ReNcell CX (cell line): Measurements from ENCODE around the genes TLE5, NCLN and TBXA2R.

- PRO-cap = bidirectional peak, plus-strand start at chr19:3062499, minus-strand start at chr19:3062342; bidirectional peak, plus-strand start at chr19:3062580, minus-strand start at chr19:3062554; unidirectional peak, minus-strand start at chr19:3062795
Observed at GRCh38 chr19:3062081-3063198, at the start of gene TLE5. TLE5 (minus strand) TSS chr19:3062495.

DNA sequence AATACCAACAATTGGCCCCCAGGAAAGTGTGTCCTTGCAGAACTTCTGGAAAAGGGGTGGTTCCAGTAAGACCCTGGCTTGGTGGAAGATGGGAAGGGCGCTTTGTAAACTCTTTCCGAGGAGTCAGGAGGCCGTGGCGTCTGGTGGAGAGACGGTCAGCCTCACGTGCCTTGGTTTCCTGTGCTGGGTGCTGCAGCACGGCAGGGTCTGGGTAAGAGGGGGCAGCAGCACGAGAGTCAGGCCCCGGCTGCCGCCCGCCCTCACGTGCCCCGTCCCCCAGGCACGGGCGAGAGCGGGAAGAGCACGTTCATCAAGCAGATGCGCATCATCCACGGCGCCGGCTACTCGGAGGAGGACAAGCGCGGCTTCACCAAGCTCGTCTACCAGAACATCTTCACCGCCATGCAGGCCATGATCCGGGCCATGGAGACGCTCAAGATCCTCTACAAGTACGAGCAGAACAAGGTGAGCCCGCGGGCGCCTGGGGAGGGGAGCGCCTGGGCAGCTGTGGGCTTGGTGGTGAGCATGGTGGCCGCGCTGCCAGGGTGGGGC, 15.8 kb downstream of the GNA11 start:
- PRO-cap = no peak

DNA sequence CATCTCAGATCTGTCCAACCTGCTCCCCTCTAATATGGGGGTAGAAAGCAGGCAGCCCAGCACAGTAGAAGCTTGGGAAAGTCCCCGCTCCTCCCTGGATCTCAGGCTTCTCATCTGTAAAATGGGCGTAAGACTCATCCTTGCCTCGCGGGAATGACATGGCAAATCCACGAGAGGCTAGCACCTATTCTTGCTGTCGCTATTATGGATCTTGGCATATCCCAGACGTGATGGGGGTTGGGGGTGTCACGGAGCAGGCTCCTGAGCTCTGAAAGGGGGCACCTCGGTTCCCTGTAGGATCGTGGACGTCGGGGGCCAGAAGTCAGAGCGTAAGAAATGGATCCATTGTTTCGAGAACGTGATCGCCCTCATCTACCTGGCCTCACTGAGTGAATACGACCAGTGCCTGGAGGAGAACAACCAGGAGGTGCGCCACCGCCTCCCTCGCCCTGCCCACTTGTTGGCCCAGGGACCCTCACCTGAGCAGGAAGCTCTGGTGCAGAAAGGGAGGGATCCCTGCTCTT, 19.8 kb downstream of the GNA15 start:
- PRO-cap = no peak

DNA sequence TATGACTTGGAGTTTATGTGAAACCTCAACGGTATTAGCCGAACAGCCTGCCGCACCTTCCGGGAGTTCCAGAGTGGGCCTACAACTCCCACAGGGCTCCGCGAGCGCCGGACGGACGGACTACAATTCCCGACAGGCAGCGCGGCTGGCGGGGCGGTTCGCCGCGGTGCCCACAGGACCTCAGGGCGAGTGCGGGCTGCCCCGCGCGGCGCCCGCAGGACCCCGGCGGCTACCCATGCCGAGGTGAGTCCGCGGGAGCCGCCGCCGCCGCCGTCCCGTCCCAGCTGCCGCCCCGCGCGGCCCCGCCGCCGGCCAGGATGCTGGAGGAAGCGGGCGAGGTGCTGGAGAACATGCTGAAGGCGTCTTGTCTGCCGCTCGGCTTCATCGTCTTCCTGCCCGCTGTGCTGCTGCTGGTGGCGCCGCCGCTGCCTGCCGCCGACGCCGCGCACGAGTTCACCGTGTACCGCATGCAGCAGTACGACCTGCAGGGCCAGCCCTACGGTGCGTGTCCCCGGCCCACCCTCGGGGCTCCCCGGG, at the start of gene NCLN:
Gene NCLN (plus strand): TSS at position 217 of the 537 bp plus-strand sequence.
- PRO-cap = bidirectional peak, plus-strand start at position 238 of the sequence, minus-strand start at position 69 of the sequence

- PRO-cap = no peak
Observed at GRCh38 chr19:3203631-3204459, 18.1 kb downstream of the NCLN start.

GRCh38 chr19:3208644-3209025, 15.8 kb upstream of the CELF5 start:
- PRO-cap = no peak

DNA sequence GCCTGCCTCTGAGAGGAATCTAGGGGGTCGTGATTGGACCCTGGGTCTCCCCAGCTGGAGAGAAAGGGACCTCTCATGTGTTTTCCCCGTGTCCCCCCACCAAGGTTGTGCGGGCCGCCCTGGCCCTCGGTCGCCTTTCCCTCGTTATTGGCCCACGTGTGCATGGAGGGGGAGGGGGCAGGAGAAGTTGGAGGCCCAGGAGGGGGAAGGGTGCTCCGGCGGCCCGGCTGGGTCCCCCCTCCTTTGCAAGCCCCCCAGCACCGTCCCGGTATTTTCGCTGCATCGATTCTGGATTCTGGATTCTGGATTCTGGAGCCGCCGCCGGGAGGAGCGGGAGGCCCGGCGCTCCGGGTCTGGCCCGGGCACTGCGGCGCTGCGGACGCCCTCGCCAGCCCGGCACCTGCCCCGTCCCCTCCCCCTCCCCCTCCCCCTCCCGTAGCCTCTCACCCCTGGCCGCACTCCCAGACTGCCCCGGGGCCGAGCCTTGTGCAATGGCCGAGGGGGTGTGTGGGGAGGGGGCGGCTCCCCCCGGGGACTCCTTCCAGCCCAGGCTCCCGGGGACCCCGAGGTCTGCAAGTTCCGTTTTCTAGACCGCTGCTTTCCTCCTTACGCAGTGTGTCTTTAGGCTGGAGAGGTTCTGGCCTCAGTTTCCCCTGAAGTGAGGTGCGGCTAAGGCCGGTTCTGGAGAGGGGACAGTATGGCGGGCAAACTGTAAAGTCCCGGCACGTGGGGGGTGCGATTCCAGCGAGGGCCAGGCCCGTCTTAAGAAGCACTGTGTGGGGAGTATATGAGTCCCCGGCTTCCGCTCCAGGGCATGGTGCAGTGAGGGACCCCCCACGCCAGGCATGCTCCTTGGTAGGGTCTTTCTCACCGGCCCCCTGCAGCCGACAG, 926 bp downstream of the NFIC start:
- PRO-cap = bidirectional peak, plus-strand start at position 306 of the sequence, minus-strand start at position 105 of the sequence

DNA sequence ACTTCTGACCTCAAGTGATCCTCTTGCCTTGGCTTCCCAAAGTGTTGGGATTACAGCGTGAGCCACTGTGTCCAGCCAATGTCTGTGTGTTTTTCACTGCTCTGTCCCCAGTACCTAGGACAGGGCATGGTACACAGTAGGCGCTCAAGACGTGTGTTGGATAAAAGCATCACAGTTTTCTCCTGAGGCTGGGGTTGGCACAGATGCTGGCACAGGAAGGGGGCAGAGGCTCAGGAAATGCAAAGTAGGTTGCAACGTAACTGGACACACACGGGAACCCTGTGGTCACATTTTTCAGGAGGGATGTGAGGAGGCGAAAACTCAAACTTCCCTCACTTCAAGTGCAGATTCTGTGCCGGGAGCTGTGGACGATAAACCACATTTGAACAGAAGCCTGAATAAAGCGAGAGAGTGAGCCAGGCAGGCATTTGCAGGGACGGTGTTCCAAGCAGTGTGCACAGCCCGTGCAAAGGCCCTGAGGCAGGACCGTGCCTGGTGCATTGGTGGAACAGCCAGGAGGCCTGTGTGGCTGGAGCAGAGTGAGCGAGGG, 40.1 kb downstream of the NFIC start:
- PRO-cap = no peak

DNA sequence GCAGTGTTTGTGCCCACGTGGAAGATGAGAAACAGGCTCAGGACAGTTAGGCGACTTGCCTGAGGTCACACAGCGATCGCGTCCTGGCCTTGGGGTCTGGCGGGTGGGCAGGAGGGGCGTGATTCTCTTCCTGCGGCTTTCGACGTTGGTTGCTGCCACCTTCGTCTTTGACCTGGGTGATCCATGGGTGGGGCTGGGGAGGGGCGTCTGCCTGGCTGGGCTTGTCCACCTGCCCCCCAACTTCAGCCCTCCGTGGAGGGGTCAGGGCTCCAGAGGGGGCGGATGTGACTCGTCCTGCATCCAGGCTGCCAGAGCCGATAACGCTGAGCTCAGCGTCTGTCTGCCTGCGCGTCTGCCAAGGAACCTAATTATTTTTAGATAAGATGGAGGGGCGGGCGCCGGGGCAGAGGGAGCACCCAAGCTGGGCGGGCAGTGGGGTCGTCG, 57.0 kb downstream of the SMIM24 start:
- PRO-cap = no peak

DNA sequence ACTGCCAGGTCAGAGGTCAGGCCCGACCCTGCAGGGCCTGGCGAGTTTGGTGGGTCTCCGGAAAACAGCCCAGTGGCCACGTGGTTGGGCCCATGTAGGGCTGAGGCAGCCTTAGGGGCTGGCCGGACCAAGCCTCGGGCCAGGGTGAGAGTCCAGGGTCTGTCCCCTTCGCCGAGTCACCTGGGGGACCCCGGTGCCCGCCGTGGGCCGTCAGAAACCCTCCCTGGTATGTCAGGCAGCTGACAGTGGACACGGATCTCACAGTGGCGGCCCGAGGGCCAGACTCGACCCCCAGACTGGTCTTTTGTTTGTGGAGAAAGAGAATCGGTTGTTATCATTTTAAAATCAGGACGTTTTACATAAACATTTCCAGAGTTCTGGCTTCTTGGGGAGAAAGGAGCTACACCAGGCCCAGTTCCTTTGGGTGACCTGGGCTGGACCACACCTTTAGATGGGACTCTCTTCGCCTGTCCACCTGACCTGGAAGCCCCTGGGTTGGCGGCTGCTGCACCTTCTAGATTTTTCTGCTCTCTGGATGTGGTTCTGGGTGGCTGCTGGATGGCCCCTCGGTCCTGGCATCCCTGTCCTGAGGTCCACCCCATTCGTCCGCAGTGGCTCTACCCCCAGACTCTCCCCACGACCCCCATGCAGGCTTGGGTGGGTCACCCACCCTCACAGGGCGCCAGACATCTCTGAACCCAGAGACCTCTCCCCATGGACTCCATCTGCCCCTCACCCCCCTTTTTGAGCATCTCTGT, 26.2 kb downstream of the SMIM24 start:
- PRO-cap = no peak

DNA sequence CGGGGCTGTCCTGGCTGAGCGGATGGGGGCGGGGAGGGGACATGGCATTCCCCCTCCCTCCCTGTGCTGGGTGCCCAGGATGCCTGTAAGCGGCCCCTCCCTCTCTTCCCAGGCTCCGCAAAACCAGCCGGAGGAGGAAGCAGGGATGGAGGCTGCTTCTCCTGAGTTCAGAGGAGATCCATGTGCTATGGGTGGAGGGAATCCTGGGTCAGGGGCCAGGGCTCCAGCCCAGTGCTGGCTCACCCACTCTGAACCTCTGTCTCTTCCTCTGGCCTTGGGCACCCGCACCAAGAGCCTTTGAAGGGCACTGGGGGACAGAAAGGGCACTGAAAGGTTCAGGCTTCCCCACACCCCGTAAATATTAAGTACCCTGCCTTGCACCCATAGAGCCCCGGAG, 22.6 kb downstream of the SMIM24 start:
- PRO-cap = no peak

DNA sequence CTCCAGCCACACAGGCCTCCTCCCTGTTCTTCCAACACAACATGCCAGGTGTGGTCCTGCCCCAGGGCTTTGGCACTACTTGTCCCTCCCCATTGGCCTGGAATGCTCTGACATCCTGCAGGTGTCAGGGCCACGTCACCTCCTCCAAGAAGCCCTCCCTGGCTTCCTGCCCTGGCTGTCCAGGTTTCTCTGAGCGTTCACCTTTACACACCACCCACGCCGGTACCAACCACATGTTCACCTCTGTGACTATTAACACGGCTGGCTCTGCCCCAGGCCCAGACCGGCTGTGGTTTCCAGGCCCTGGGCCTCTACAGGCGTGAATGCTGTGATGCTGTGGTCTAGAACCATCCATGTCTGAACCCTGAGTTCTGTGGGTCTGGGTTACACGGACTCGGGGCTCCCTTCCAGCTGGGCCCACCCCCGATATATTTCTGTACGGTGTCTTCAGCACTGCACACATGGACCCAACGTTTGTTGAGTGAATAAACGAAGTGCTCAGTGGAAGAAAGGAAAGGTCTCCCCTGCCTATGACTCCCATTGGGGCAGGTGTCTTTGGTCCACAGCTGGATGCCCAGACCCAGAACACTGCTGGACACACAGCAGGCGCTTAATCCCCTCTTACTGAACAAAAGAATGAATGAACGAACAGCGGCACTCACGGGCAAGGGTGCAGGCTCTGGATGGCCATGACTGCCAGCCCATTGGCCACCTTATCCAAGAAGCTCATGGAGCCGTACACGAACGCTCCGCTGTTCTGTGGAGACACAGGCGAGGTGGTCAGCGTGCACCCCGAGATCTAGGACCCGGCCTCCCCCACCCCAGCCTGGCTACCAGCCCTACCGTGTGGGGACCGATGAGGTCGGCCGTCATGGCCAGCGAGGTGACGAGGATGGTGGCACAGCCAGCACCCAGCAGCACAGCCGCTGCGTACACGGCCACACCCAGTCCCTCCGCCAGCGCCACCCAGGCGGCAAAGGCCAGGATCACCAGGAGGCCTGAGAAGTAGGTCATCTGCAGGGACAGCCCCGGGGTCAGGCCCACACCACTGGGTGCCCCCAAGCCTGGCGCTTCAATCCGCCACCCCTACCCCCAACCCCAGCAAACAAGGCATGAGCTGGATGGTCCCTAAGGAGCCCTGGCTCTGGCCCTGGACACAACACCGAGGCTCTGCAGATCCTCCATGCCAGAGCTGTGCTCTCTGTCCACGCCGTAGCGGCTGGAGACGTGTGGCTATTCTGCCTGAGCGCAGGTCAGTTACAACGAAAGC, 6.9 kb downstream of the TEKTIP1 start:
- PRO-cap = no peak

GRCh38 chr19:3568651-3569171, 4.0 kb upstream of the HMG20B start:
- PRO-cap = no peak

GRCh38 chr19:3577840-3578338, 5.1 kb downstream of the HMG20B start:
- PRO-cap = no peak

DNA sequence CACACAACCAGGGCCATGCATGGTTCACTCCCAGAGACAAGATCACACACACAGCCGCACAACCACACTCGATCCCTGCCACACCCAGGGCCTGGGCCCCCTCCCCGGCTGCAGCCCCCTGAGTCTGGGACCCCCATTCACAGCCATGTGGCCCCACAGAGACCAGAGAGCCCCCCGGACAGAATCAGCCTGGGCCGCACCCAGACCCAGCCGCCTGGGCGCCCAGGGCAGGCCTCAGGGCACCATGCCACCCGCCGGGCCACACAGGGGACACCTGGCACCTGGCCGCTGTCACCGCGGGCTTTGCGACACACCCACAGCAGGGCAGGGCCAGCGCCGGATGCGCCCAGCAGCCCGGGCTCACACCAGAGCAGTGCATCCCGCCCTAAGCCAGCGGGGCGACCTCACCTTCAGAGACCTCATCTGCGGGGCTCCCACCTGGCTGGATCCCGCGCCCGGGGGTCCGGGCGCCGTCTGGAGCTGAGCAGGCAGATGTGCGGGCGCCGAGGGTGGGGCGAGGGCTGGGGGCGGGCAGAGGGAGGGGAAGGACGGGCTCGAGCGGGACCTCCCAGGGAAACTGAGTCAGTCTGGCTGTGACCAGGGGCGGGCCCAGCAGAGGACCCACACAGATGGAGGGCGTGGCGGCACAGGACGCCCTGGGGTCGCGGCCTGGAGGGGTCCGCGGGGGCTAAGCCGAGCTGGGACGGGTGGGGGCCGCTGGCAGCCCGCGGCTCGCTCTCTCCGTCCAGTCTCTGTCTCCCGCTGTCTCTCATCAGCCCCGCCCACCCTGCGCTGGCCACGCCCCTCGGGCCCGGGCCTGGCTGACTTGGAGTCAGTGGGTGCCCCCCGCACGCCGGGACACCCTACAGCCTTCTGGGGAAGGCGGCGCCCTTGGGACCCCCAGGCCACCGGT, at the start of gene TBXA2R:
Gene TBXA2R (minus strand): TSS at position 754 of the 913 bp plus-strand sequence.
- PRO-cap = bidirectional peak, plus-strand start at position 796 of the sequence, minus-strand start at position 750 of the sequence

DNA sequence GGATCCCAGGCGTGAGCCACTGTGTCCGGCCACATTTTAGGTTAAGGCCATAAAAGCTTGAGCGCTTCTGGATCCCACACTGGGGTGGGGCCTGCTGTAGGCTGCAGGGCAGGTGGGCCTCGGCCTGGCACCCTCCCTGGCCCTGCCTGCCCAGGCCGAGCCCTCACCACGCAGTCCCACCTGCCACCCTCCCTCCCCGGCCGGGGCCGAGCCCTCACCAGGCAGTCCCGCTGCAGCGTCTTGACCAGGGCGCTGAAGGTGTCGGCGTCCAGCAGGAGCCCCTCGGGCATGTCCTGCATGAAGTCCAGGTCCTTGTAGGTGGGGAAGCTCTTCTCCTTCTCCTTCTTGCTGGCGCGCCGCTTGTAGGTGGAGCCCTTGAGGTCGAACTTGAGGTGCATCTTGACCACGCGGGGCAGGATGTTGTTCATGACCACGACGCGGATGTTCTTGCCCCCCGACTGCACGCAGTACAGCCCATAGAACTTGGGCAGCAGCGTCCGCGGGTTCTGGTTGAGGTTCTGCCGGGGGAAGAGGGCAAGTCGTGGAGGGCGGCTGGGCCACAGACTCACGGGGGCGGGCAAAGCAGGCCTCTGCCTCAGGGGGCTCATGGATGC, 26.6 kb upstream of the CACTIN start:
- PRO-cap = no peak

GRCh38 chr19:3720422-3721049, 12.4 kb downstream of the TJP3 start:
- PRO-cap = no peak

DNA sequence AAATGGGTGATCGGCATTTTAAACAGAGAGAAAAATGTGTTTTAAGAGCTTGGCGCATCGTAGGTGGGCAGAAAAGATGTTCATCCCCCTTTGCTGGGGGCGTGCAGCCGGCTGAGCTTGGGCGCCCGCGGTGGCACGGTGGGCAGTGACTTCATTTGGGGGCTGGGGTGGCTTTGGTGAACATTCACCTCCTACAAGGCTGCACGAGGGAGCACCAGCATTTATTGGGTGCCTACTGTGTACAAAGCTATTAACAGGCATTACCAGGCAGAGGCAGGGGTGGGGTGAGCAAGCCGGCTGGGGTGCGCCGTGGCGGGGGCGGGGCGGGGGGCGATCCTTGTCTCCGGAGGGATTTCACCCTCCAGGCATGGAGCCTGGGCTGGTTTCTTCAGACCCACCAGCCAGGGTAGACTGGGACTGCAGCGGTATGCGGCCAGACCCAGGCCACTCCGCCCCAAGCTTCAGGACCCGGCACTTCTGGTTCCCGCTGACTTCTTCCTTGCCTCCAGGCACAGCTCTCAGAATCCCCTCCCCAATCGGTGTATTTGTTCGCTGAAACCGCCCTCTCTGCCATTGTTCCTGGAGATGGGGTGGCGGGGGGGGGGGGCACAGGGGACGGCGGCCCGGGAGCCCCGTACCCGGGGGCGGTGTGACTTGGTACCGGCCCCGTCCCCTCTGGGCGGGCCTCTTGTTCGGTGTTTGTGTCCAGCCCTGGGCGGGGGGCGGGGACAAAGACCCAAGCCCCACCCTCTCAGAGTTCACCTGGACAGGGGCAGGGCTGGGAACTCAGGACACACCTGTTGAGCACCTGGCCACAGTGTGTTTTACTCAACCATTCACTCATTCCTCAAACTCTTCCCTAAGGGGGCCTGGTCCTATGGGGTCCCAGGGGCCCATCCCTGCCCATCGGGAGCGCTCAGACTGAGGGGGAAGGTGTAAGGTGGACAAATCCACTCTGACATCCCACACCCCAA, 14.4 kb downstream of the TJP3 start:
- PRO-cap = no peak

DNA sequence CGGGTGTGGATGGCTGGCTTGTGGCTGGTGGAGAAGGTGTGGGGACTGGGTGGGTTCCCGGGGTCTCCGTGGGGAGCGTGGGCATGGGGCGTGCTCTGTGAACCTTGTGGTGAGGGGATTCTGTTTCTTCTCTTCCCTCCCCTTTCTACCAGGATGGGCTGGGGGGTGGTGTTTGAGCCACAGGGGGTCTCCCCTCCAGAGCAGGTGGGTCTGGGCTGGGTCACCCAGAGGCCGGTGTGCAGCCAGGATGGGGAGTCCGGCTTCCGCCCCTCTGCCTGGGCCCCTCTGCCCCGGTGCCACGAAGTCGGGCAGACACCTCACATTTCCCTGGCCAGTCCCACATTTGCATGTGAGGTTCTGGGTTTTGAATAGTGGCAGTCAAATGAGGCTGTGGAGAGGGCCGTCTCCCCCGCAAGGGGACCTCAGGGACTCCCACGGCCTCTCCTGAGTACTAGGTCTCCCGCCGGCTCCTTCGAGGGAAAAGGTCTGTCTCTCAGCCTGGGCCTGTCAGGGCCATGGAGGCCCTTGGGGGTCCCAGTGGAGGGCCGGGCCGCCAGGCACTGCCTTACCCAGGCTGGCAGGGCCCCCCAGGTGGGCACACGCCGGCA, 24.1 kb upstream of the MATK start:
- PRO-cap = no peak

GRCh38 chr19:3949583-3950827, 17.1 kb downstream of the NMRK2 start:
- PRO-cap = no peak